Kidney (tissue), 2 donors: ENCODE data around the genes CALD1 and STMP1.

DNA sequence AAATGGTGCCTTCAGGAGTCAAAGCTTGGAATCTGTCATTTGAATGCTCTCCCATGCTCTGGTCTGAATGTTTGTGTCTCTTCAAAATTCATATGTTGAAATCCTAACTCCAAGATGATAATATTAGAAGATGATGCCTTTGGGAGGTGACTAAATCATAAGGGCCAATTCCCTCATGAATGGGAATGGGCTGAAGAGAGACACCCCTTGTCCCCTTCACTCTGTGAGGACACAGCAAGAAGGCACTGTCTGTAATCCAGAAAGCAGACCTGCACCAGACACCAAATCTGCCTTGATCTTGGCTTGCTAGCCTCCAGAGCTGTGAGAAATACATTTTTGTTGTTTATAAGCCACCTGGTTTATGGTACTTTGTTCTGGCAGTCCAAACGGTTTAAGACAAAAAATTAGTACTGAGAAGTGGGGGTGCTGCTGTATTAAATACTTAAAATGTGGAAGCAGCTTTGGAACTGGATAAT is 33.3 kb upstream of the CALD1 start:
- PRO-cap, result no peak
- RRBS, result no CpG with 5 or more reads among the region's 1 CpG

DNA sequence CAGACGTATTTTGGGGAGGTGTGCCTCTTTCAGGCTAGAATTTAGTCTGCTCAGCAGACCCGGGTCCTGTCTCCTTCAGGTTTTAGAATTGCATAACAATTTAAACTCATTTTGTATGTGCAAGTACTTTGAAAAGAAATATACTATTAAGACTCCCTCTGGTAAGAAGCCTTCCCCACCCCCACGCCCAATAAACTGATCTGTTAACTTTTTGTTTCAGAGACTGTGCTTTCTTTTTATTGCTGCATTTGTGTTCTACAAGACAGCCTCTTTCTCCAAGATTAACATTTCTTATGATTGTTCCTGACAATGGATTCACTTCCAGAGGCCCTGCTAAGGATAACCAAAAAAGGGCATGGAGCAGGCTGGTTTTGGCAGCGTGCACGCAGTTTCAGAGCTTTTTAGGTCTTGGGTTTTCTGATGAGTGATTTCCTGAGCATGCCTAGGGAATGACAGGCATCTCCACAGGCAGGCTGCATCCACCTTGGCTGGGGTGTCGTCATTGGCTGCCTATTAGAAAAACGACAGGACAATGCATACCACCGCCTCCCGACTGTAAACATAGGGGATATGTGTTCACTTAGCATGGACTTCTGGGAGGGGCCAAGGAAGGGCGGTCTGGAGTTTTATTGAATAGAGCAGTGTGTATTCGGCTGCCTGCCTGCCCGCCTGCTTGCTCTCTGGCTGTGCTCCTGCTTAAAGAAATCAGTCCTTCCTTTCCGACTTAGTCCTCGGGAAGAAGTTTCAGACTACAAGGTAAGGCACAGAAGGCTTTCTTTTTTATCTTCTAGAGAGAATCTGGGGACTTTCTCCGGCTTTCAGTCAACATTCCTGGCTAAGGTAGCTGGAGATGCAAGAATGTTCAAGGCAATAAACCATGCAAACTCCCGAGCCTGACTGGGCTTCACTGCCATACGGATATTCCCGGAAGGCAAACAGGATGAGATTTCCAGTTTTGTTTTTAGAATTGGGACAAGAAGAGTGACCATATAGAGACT is at the start of gene CALD1:
Gene CALD1 (plus strand): TSS at position 641 of the 998 bp plus-strand sequence.
- PRO-cap, result bidirectional peak, plus-strand start at position 727 of the sequence, minus-strand start at position 555 of the sequence
- RRBS, result 14% methylated on average over 3 of the region's 18 CpGs

- PRO-cap, result no peak
Observed at GRCh38 chr7:134832283-134832502, 52.8 kb downstream of the CALD1 start.

GRCh38 chr7:134836501-134837121 is 57.2 kb downstream of the CALD1 start:
- PRO-cap, result no peak
- RRBS, result no CpG with 5 or more reads among the region's 6 CpGs

GRCh38 chr7:134940818-134942056 is 45.1 kb upstream of the AGBL3 start:
- PRO-cap, result no peak
- RRBS, result no CpG with 5 or more reads among the region's 8 CpGs

GRCh38 chr7:134969902-134970765 is 16.2 kb upstream of the AGBL3 start:
- PRO-cap, result no peak
- RRBS, result no CpG with 5 or more reads among the region's 4 CpGs

- PRO-cap, result no peak
- RRBS, result no CpG with 5 or more reads among the region's 2 CpGs
Observed at GRCh38 chr7:134993755-134994439, 7.6 kb downstream of the AGBL3 start.

GRCh38 chr7:135161349-135161990 is 9.0 kb downstream of the CYREN start:
- PRO-cap, result no peak
- RRBS, result no CpG with 5 or more reads among the region's 7 CpGs

- PRO-cap, result no peak
- RRBS, result no CpG with 5 or more reads among the region's 14 CpGs
Observed at GRCh38 chr7:135177331-135178133, 7.0 kb upstream of the CYREN start.

DNA sequence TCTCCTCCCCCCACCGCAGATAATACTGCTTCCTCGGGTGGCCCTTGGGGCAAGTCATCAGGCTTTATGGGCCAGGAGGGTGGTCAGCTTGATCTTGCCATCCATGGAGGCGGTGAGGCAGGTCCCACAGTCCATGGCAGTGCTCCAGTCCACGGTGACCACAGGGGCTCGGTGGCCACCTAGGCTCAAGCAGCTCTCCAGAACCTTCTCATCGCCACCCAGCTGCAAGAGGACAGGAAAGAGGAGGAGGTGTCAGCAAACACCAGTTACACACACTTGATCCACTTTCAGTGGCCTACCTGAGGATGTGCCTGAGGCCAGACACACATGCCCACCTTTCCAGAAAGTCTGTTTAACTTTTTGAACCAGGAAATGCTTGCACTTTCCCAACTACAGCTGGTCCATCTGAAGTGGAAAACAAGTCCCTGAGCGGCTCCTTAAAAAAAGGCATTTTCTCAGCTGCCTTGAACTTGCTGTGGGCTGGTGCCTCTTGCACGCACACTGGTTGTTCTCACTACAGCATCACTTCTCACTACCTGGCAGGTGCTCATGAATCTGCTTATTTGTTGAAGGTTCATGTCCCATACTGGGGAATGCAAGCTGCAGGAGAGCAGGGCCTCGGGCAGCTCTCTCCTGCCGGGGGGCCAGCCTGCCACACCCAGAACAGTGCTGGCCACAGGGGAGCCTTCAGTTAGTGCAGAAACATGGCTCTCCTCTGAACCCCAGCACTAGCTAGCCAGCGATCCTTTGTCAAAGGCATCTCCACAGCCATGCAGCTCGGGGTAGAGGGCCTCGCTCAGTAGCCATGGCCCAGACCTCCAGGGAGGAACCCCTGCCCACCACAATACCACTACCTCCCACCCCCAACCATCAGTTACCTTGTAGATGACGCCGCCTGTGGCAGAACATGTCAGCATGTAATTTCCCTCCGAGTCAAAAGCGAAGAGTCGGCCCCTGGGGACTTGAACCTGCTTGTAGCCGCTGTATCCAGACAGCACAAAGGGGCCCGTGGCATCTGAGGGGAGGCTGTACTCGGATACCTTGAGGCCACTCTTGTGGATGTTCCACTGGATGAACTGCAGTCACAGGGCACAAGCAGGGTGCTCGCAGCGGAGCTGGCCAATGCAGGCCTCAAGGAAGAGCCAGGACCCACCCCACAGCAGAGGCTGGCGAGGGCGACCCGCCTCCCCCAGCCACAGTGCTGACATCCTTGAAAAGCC is 16.0 kb upstream of the CYREN start:
- PRO-cap, result no peak
- RRBS, result no CpG with 5 or more reads among the region's 26 CpGs

DNA sequence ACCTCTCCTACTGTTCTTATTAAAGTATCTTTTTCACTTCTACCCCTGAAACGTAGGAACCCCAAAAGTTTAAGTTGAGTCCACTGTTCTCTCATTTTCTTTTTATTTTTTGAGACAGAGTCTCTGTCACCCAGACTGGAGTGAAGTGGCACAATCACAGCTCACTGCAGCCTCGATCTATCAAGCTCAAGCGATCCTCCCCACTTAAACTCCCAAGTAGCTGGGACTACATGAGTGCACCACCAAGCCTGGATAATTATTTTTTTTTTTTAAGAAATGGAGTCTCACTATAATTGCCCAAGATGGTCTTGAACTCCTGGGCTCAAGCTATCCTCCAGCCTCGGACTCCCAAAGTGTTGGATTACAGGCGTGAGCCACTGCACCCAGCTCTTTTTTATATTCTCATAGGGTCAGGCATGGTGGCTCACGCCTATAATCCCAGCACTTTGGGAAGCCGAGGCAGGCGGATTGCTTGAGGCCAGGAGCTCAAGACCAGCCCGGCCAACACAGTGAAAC is 13.1 kb downstream of the CNOT4 start:
- PRO-cap, result no peak
- RRBS, result no CpG with 5 or more reads among the region's 9 CpGs

- PRO-cap, result no peak
- RRBS, result no CpG with 5 or more reads among the region's 3 CpGs
Observed at GRCh38 chr7:135577582-135578119, 19.9 kb downstream of the NUP205 start.

- PRO-cap, result bidirectional peak, plus-strand start at chr7:135662514, minus-strand start at chr7:135662359
- RRBS, result 2% methylated on average over 23 of the region's 61 CpGs
Observed at GRCh38 chr7:135662157-135662761, at the start of gene STMP1. TSS of gene STMP1 (plus strand) at chr7:135662514.

- PRO-cap, result no peak
- RRBS, result no CpG with 5 or more reads among the region's 3 CpGs
Observed at GRCh38 chr7:136036870-136037373, 59.8 kb upstream of the MTPN start.

- PRO-cap, result no peak
- RRBS, result 32% methylated on average over 1 of the region's 6 CpGs
Observed at GRCh38 chr7:137454770-137455172, 111.2 kb upstream of the PTN start.

- PRO-cap, result no peak
- RRBS, result no CpG with 5 or more reads among the region's 5 CpGs
Observed at GRCh38 chr7:137661580-137662035, 185.2 kb downstream of the DGKI start.

- PRO-cap, result no peak
- RRBS, result no CpG with 5 or more reads among the region's 2 CpGs
Observed at GRCh38 chr7:138125597-138125982, 49.3 kb downstream of the AKR1D1 start.

DNA sequence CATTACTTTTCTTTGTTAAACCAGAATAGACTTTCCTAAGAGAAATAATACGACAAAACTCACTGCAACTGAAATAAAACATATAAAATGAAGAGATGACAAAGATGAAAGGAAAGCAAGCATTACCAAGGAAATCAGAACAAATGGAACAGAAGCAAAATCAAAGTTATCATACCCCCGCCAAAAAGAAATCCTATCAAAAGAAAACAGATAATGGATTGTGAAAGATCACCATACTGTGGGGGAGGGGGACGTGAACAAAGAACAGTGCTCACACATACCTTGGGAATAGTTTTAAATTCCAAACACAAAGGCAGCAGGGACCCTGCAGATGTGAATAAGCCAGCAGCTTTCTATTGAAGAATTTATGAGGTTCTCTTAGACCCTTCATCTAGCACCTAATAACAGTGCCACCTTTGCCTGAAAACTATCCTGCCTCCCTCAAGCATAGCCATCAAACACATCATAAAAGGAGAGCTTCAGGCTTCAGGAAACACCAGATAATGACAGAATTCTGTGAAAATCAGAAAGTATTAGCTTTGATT is 94.0 kb downstream of the AKR1D1 start:
- PRO-cap, result no peak
- RRBS, result no CpG with 5 or more reads among the region's 3 CpGs

DNA sequence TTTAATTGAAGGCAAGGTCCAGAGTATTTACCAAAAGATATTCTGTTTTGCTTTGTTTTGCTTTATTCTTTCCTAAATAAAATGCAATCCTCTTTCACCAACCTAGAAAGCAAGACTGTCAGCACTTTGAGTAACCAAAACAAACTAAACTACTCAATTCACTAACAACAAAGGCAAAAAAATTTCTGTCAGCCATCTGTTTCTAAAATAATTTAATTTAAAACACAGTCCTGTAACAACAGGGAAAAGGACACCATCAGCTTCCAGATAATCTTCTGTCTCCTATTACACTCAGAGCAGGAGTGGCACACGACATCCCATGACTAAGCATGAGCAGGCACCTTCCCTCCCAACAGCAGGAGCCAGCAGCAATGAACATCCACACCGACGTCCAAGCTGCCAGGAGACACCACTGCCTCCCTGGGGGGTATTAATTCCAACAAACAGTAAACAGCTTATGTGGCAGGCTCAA is 45.8 kb downstream of the KIAA1549 start:
- PRO-cap, result no peak
- RRBS, result no CpG with 5 or more reads among the region's 3 CpGs

DNA sequence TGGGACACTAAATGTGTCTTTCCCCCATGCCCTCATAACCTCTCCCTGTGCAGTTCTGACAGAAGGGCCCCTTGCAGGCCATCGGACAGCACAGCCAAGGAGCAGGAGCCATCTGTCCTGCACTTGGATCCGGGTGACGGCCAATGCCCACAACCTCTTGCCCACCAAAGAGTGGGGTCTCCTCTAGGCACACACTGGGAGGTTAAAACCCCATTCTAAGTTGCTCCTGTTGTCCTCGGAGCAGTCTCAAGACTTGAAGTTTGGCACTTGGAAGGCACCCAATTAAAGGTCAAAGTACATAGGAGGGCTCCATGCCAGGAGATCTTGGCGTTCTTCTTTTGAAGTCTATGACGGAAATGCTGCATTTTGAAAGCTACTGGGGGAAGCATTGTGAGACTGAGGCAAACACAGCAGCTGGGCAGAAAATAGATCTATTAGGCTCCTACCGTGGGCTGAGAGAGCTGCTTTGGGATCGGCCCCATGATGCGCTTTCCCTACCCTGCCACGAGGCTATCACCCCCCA is 20.2 kb downstream of the KIAA1549 start:
- PRO-cap, result no peak
- RRBS, result no CpG with 5 or more reads among the region's 10 CpGs